M059J (cell line): Measurements from ENCODE around the genes COL23A1, ZNF454 and HNRNPH1.

DNA sequence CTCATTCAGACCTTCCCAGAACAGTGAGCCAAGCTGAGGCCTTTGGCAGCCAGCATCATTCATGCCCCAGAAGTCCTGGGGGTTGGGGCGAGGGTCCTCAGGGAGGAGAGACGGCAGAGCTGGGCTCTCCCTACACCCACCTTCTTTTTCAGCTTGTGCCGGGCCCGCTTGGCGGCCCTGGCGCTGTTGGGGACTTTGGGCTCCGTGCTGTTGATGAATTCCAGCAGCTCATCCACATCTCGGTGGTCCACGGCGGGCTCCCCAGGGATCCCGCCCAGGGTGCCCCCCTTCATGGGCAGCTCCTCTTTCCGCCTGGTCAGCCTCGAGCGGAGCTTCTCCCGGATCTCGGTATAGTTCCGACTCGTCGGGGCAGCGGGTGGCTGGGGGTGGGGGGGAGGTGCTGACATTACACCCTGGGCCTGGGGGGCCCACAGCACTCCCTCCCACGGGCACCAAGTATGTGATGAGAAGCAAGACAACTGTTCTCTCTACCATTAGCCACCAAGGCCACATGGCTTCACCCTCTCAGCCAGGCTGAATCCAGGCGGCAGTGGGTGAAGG is 14.5 kb upstream of the DDX41 start:
- RAMPAGE, long total RNA: no peak

DNA sequence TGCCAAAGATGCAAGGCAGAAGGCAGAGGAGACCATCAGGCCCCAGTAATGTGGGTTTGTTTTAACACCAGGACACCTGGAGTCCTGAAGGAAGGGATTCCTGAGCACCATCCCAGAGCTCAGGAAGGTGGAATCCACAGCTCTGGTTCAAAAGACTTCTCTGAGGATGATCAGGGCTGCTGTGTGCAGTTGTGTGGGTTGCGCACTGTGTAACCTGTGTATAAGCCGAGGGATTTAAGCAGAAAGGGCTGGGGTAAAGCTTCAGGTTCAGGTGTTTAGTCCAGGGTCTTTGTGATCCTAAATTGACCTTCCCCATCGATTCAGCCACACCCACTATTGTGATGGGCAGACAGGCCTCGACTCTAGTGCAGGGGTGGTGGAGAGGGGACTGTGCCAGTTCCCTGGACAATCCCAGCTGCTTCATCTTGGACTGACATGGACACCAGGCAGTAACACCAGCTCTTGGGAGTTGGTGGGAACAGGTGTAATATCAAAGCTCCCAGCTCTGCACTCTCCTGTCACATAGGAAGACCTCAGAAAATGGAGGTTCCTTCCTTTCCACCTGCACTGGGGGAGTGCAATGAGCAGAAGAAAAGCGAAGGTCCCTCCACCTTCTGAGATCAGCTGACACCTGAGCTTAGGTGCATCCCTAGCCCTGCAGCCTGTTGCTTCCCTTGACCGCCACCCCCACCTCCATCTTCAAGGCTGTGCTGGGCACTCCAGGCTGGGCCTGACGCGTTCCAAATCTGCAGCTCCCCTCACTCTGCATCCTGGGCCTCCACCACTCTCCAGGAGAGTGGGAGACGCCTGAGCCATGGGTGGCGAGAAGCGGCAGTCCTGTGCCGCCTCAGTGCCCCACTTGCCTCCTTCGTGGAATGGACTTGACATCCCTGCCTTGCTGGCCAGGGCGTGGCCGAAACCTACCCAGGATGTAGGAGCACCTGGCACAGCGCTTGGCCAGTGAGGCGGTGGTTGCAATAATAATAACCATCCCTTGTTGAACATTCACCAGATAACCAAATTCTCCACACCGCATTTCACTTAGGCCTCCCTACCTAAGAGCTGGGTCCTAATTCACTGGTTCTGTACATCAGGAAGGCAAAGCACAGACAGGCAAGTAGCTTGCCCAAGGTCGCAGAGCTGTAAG is 11.3 kb downstream of the B4GALT7 start:
- RAMPAGE, long total RNA: no peak

DNA sequence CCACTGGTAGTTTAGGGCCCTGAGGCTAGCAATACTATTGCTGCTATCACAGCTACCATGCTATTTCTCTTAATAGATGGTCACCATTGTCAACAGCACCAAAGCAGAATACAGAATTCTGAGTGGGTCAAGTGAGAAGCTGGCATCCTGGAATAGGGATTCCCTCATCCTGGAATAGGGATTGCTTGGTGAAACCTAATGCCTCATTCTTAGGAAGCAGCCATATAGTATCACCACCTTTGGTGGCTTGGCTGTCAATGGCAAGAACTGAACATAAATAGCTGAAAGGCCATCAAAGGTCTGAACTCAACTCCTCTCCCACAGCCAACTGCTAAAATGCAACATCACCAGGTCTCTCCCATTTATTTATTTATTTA is 33.7 kb downstream of the B4GALT7 start:
- RAMPAGE, long total RNA: no peak

DNA sequence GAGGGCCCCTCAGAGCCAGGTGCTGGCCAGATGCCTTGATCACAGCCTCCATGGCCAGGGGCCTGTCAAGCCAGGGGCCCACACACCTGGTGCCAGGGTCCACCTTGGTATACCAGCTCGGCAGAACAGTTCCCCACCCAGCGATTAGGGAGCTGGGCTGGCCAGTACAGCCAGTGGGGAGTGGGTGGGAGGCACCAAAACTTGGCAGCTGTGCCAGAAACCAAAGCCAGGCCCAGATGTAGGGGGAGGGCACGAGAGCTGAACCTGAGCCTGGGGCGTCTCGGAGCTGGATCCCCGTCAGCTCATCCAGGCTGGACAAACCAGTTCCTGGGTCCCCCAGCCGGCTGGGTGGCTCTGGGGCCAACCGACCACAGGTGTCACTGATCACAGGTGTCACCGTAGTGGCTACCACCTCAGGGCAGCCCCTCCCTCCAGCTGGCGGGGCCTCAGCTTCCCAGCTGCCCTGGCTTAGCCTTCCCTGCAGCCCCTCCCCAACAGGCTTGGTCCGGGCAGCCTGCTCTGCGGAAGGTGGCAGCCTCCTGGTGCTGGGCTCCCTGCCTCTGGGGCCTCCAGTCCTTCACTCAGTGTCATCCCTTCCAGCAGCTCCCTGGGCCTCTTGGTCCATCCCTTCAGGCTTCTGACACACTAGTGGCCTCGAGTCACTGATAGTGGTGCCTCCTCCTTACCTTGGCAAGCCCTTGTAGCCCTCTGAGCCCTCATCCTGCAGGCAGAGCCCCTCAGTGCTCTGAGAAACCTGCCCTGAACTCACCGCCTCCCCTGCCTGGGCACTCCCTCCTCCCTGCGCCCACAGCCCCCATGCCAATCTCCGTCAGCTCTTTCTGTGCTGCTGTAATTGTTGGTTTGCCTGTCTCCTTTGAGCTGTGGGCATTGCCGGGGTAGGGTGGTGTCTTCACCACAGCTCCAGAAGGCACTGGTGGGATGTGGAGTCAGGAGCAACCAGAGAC is 6.5 kb upstream of the RMND5B start:
- RAMPAGE, long total RNA: no peak

GRCh38 chr5:178149576-178150444 is 3.9 kb downstream of the NHP2 start:
- RAMPAGE, long total RNA: no peak

DNA sequence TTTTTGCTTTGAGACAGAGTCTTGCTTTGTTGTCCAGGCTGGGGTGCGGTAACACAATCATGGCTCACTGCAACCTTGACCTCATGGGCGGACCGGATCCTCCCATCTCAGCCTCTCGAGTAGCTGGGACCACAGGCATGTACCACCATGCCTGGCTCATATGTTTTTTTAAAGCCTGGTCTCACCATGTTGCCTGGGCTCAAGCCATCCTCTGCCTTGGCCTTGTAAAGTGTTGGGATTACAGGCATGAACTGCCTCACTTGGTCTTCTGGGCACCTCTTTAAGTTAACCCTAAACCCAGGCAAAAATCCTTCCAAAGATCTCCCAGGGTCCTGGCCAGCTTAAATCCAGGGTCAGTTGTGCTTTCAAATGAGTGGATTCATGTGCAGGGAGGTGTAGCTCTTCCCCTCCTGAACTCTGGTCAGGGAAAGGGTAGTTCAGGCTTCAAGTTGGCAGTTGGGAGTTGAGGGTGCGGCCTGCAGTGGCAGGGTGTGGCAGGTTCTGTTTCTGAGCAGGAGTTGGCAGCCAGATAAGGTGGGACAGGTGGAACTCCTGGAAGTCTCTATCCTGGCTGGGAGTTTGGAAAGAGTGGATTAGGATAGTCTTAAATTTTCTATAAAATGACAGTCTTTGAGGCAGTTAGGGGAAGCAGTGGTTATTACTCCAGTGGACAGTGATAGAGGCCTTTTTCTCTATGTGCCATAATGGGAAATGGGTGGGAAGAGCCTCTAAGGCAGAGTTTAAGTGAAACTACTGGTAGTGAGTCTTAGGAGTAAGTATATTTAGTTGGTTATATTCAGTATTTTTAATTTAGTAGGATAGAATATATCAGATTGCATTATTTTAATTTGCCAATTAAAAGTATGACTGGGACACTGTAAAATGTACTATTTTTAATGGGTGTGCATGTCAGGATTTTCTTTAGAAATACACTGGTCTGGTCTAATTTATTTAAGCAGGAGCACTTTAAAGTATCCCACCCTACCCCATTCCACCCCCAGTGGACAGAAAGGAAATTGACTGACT is 3.7 kb downstream of the HNRNPAB start:
- RAMPAGE, long total RNA: no peak

- RAMPAGE, long total RNA: no peak
Measured at GRCh38 chr5:178428811-178429480, 161.2 kb downstream of the COL23A1 start.

GRCh38 chr5:178442438-178443014 is 147.7 kb downstream of the COL23A1 start:
- RAMPAGE, long total RNA: no peak

DNA sequence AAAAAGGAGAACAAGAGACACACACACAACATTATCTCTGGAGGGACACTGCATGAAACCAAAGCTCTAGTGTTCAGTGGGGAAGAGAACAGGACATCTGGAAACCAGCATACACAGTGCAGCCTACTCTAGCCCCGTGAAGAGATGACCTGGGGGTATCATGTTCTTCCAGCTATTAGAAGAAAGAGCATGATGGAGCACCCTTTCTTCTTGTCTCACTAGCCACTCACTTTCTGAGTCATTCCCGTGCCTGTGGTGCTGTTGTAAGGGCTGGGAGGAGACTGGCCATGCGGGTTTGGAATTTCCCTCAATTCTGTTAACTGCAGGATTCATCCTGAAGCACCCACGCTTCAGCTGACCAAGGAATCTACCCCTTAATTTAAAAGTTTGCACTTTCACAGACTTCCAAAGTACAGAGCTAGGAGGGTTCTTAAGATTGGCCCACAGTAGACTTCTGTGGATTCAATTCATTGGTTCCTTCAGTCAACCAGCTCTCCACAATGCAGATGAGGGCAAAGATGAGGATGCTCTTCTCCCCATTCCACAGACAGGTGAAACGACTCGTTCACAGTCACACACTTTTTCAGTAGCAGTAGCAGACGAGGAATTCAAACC is 136.9 kb downstream of the COL23A1 start:
- RAMPAGE, long total RNA: no peak

GRCh38 chr5:178542396-178542973 is 47.7 kb downstream of the COL23A1 start:
- RAMPAGE, long total RNA: no peak

- RAMPAGE, long total RNA: no peak
Measured at GRCh38 chr5:178589729-178590796, at the start of gene COL23A1. TSS of gene COL23A1 (minus strand) at chr5:178590393.

DNA sequence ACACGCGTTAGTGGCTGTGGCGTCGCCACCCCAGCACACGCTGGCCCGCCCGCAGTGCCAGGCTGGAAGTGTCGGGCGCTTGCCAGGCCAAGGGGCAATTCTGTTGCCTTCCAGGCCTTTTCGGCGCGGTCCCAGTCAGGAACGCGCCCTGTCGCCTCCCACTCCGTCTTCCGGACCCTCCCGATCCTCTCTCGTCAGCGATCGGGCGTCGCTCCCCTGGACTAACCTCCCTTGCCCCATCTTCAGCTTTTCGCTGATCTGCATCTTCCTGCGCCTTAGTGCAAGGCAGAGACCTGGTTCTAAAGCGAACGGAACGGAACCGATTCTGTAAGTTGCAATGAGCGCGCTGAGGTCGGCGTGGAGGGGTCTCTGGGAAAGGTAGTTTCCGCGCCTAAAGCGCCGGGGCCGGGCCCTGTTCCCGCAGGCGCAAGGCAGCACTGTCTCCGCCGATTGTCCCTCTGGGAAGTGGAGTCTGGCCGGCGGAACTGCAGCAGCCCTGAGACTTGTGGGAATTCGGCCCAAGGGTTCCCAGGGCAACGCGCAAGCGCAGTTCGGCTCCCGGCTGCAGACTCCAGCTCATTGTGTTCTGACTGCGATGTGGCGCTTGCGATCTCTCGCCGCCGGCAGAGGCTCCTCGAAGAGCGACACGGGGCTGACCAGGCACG is at the start of gene ZNF454:
ZNF454 (plus strand) TSS at position 554 of the 665 bp plus-strand sequence.
- RAMPAGE, long total RNA: no peak

- RAMPAGE, long total RNA: no peak
Measured at GRCh38 chr5:178941310-178941809, 362 bp downstream of the ZNF454 start.

DNA sequence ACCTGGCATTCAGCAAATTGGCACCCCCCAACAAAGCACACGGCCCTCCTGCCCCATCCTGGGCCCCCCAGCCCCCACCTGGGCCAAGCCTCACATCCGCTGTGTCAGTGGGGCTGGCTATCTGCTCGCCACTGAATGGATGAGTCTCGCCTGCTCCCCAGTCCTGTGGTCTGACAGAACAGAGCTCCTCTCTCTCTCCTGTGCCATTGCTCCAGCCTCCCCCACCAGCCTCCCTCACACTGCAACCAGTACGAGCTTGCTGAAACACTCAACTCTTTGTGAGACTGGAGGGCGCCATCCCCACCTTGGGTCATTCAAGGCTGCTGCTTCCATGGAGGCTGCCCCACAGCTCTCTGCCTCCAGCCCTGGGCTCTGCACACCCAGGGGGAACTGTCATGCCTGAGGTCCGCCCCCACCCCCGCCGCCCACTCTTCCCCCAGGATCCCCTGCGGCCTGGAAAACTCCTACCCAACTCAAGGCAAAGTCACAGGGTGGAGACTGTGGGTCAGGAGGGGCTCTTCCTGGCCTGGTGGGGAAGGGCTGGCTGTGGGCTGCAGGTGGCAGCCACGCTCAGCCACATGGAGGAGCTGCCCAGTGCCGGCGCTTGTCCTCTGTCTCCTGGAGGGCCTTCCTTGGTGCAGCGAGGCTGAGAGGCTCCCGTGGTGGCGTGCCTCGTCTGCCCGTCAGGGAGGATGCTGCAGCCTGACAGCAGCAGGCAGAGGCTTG is 78.4 kb downstream of the ADAMTS2 start:
- RAMPAGE, long total RNA: no peak

GRCh38 chr5:179326101-179327559 is 18.6 kb downstream of the ADAMTS2 start:
- RAMPAGE, long total RNA: no peak

GRCh38 chr5:179379256-179379524 is 33.9 kb upstream of the ADAMTS2 start:
- RAMPAGE, long total RNA: no peak

DNA sequence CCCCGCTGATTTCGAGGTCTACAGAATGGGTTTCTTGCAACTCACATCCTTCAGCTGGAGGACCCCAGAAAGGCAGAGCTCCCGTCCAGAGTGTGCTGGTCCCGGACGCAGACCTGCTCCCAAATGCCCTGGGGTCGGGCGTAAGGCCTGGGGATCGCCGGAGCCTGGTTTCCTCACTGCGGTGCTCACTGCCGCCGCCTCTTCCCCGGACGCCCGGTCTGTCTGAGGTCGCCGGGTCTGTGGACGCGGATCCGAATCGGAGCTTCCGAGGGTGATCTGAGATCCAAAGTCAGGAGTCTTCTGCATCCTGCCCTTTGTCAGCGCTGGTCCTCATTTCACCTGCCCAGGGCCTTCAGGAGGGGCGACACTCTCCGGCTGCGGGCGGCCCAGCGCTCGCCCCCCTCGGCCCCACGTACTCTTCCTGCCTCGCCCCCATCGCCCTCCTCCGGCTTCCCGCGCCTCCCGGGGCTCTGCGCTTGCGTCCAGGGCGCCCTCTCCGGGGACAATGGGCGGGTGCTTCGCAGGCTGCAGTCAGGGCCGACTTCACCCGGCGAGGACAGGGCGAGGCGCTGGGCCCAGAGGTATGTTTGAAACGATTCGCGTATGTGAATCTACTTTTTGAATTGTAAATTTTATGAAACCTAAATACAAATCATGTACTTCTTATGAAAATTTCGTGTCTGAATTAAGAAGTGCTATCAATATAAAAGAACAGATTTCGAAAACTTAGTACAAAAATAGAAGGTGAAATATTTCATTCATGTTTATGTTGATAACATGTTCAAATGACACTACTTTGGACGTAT is 19.8 kb upstream of the RUFY1 start:
- RAMPAGE, long total RNA: no peak

DNA sequence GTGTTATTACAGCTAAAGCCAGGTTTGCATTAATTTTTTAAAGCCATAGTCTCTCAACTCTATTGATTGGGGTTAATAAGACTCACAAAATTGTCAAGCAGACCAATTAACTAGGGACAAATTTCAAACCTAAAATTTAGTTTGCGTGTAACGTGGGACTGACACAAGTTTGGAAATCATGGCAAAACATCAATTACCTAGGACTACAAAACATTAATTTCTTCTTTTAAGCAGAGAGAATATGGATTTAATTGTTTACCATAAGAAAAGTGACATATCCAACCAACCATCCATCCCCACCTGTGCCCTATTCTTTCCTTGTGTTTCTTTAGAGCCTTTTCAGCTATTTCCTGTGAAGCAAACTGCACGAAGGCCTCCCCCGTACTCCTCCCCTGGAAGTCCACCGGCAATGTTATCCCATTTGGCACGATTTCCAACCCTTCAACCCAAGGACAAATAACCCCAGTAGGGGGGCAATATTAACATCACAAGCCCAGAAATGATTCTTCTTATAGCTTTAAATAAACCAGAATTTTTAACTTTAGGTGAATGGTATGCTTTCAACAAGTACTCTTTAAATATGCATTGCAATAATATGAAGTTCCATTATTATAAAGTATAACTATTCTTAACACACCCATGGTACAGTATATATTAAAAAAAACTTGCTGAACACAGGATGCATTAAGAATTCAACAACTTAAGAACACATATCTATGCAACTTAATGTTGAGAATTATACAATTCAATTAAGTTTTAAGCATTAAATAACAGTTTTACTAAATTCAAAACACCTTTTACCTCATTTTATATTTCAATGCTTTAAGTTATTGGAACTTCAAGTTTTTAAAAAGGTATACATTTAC is 4.3 kb downstream of the HNRNPH1 start:
- RAMPAGE, long total RNA: no peak

GRCh38 chr5:179623541-179624091 is at the start of gene HNRNPH1:
TSS of gene HNRNPH1 (minus strand) at chr5:179623671.
- RAMPAGE, long total RNA: no peak

- RAMPAGE, long total RNA: no peak
Measured at GRCh38 chr5:179728402-179729021, 4.1 kb upstream of the MAML1 start.